ENCODE measurements around the genes HOXC9 and HOXC5.

GRCh38 chr12:53219280-53220101 lies 12.4 kb upstream of the ITGB7 start:
- RRBS, result 3% methylated on average over 14 of the region's 45 CpGs

- RRBS, result under 1% methylated on average over 10 of the region's 60 CpGs
Observed at GRCh38 chr12:53220793-53221462, 11.1 kb downstream of the RARG start.

DNA sequence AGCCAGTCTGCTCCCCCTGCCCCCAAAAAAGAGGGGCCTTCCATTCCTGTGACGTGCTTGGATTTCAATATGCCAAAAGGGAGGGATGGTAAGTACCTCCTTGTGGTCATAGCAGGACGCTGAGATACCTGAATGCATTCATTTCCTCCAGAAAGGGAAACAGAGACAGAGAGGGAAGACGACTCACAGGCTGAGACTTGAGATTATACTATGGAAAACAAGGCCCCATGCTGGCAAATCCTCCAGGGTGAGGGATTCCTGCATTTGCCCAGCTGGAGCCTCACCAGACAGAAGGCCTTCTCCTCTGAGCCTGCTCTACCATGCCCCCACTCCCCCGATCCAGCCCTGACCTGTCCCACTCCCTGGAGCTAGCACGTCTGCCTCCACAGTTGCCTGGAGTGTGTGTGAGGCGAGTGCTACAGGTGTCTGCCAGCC lies 3.9 kb upstream of the RARG start:
- RRBS, result no CpG with 5 or more reads among the region's 6 CpGs

DNA sequence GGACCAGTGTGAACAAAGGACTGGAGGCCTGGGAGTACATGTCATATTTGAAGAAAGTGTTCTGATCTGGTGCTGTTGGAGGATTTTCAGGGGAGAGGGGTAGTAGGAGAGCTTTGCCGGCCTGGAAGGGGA lies 205 bp upstream of the ENSG00000283536 start:
- RRBS, result no CpG with 5 or more reads among the region's 1 CpG

DNA sequence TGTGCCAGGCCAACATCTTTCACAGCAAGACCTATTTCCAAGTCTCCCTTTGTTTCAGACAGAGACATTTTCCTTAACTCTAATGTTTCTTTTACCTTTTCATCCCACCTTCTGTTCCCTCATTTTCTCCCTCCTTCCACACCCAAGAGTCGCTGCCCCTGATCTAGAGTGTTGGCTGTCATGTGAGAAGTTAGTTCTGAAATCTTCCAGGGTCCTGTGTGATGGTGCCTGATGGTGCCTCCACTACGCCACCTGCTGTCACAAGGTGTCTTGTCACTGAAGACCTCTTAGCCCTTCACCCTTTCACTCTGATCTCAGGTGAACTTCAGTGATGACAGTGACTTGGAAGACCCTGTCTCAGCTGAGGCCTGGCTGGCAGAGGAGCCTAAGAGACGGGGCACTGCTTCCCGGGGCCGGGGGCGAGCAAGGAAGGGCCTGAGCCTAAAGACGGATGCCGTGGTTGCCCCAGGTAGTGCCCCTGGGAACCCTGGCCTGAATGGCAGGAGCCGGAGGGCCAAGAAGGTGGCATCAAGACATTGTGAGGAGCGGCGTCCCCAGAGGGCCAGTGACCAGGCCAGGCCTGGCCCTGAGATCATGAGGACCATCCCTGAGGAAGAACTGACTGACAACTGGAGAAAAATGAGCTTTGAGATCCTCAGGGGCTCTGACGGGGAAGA lies 7.5 kb upstream of the PFDN5 start:
- RRBS, result no CpG with 5 or more reads among the region's 12 CpGs

- RRBS, result no CpG with 5 or more reads among the region's 5 CpGs
Observed at GRCh38 chr12:53378738-53379023, 1.3 kb upstream of the SP1 start.

GRCh38 chr12:53445855-53446416 lies 4.4 kb downstream of the PRR13 start:
- RRBS, result no CpG with 5 or more reads among the region's 1 CpG

GRCh38 chr12:53493390-53494123 lies 5.7 kb downstream of the MAP3K12 start:
- RRBS, result no CpG with 5 or more reads among the region's 12 CpGs

- RRBS, result no CpG with 5 or more reads among the region's 3 CpGs
Observed at GRCh38 chr12:53590380-53590998, 35.7 kb downstream of the ATF7 start.

DNA sequence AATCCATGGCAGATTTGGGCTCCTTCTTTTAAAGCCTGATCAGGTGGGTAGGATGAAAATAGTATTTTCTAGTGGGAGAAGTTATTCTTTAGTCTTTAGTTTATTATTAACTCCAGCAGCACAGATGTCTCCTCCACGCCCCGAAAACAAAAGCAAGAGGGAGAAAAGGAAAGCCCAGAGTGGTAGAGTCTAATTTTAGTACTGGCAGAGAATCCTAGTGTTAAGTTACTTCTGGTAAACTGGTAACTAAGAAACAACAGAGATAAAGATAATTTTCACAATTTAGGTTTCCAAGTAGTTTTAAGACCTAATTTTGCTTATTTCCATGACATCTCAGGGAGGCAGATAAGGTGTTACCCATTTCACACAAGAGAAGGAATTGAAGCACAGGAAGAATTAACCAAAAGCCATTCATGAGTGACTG lies 16.3 kb downstream of the ATP5MC2 start:
- RRBS, result no CpG with 5 or more reads among the region's 2 CpGs

DNA sequence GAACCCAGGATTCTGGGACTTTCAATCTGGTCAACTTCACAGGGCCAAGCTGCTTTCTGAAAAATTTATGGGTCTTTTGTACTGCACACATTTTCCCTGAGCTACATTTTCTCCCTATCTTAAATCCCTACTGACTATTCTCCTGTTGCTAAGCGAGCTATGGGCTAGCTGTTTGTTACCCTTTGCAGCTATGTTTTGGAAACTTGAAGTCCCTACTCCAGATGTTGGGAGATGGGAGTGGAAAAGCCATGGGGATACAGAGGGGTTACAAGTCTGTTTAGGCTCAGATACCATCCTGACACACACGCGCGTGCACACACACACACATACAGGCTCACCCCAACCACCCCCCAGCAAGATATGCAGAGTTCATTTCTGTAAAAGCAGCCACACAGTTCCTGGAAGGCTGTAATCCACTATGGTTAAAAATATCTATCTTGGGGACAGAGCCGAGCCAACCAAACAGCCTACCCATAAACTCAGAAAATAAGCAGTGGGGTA lies 15.8 kb downstream of the ATP5MC2 start:
- RRBS, result no CpG with 5 or more reads among the region's 5 CpGs

DNA sequence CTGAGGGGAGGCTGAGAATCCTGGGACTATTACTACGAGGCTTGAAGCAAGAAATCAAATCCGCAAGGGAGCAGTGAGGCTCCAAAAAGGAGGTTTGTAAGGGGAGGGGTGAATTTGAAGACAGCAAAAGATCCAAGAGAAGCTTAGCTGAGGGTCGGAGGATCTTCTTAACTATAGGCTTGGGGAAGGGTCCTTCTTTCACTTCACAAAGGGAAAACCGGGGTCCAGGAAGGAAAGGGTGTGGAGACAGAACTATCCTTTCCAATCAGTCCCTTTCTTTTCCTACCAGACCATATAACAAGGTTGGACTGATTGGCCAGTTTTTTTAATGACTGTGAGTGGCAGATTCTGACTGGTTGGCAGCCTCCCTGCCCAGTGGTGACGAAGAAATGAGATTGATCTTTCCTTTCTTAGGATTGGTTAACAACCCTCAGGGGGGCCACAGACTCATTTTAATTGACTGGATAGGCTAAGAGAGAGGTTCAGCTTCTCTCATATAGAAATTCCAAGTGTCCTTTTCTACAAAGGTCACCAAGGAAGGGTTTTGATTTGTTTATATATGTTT lies 2.8 kb upstream of the ATP5MC2 start:
- RRBS, result no CpG with 5 or more reads among the region's 5 CpGs

GRCh38 chr12:53696822-53697187 lies 20.9 kb upstream of the ATP5MC2 start:
- RRBS, result no CpG with 5 or more reads among the region's 14 CpGs

DNA sequence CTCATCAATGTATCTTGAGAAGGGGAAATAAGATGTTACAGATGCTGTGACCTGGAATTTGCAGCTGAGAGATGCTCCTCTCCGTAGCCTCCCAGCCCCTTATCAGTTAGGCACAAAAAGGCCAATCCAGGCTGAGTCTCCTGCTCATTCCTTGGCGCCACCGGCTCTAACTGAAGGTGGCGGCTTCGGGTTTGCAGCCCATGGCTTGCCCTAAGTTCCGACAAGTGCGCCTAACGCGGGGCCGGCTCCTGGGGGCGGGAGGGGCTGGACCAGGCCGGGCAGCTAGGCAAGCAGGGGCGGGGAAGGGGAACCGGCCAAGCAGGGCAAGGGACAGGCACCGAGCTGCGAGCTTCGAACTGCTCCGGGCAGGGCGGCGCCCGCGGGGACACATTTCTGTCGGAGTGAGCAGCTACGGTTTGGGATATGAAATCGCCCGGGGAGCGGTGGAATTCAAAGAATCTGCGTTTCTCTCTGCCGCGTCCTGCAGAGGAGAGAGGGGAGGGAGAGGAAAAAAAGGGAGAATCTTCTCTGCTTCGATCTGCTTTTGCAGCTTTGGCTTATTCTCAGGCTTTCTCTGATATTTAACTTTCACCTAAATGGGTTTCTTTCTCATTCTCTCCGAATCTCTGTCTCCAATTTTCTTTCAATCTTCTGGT lies 1.7 kb upstream of the HOXC12 start:
- RRBS, result 2% methylated on average over 22 of the region's 32 CpGs

- RRBS, result 3% methylated on average over 20 of the region's 40 CpGs
Observed at GRCh38 chr12:53961388-53962072, 6.8 kb downstream of the HOXC12 start.

- RRBS, result no CpG with 5 or more reads among the region's 6 CpGs
Observed at GRCh38 chr12:53998331-53998706, 1.6 kb upstream of the HOXC9 start.

DNA sequence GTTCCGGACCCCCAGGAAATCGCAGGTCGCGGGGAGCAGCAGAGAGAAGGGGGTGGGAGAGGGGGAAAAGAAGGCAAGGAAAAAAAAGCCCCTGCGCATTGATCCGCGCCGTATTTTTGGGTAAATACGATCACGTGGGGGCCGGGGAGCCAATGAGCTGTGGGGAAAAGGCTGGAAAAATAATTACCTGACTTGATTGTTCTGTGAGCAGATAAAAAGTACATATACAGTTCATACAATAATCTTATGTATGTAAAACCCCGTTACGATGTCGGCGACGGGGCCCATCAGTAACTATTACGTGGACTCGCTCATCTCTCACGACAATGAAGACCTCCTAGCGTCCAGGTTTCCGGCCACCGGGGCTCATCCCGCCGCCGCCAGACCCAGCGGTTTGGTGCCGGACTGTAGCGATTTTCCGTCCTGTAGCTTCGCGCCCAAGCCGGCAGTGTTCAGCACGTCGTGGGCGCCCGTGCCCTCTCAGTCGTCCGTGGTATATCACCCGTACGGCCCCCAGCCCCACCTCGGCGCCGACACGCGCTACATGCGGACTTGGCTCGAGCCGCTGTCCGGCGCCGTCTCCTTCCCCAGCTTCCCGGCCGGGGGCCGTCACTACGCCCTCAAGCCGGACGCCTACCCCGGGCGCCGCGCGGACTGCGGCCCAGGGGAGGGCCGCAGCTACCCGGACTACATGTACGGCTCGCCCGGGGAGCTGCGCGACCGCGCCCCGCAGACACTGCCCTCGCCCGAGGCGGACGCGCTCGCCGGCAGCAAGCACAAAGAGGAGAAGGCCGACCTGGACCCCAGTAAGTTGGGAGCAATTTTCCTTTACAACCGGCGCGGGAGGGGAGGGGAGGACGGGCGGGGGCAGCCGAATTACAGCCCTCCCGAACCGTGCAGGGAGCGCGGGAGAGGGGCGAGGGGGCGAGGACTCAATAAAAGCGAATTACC lies at the start of gene HOXC9:
Gene HOXC9, plus strand, starts transcription at position 241 of the 951 bp plus-strand sequence.
- RRBS, result 2% methylated on average over 33 of the region's 94 CpGs

- RRBS, result no CpG with 5 or more reads among the region's 8 CpGs
Observed at GRCh38 chr12:54013224-54013956, 4.6 kb downstream of the HOXC8 start.

DNA sequence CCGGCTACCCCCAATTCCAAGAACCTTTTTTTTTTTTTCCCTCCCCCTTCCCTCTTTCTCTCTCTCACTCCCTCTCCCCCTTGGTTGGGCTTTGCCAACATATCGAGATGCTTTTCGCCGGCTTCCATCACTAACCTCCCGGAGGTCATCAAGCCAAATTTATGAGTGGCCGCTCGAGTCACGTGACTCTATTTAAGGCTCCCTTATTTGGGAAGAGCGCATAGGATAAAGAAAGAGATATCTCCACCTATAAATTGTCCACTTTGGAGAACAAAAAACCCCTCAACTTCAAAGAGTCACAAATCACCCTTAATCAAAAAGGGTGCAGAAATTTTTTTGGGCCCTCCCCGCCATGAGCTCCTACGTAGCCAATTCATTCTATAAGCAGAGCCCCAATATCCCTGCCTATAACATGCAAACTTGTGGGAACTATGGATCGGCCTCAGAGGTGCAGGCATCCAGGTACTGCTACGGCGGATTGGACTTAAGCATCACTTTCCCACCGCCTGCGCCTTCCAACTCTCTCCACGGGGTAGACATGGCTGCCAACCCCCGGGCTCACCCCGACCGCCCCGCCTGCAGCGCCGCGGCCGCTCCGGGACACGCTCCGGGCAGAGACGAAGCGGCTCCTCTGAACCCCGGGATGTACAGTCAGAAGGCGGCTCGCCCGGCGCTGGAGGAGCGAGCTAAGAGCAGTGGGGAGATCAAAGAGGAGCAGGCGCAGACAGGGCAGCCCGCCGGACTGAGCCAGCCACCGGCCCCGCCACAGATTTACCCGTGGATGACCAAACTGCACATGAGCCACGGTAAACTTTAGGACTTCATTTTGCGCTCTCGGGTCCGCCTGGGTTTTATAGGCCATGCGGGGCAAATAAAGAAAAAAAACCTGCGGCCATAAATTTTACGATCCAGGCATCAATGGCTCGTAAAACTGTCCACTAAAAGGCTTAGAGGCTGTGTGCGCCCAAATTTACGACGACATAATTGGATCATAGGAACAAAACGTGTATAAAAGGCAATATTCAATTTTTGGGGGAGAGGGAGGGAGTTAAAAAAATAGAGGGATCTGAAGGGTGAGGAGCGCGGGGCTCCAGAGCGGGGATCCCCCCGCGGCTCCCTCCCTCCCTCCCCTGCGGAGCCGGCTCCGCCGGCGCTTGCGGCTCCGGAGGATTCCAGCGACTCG lies at the start of gene HOXC5:
Gene HOXC5, plus strand, starts transcription at position 280 of the 1,183 bp plus-strand sequence.
- RRBS, result 3% methylated on average over 19 of the region's 68 CpGs

GRCh38 chr12:54051970-54052634 lies 1.5 kb upstream of the HOXC4 start:
- RRBS, result no CpG with 5 or more reads among the region's 30 CpGs